Keratinocyte (primary cell): Measurements from ENCODE around the gene PDE5A.

DNA sequence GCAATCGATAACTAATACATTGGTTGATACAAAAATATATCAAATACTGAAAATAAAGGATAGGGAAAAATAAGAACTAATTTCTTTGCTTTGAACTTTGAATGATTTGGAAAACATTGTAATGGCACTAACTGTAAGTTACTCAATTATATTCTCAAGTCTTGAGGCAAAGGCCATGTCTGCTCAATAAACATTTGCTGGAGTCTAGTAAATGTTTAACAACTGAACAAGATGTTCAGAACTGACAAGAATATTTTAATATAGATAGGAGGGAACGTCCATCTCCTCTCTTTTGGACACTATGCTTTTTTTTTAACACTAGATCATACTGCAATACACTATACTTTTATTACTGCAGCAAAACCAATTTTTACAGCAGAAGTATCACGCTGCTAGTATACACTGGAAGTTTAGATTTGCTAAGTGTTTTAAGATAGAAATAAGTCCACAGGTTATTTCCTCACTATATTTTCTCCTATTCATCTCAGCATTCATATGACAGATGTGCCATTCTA, 76.2 kb downstream of the PRSS12 start:
CAGE:
- cytosol, long polyA minus RNA = no peak
- cytosol, long polyA plus RNA = no peak
- long polyA plus RNA = no peak
- nucleus, long polyA minus RNA = no peak
- nucleus, long polyA plus RNA = no peak

DNA sequence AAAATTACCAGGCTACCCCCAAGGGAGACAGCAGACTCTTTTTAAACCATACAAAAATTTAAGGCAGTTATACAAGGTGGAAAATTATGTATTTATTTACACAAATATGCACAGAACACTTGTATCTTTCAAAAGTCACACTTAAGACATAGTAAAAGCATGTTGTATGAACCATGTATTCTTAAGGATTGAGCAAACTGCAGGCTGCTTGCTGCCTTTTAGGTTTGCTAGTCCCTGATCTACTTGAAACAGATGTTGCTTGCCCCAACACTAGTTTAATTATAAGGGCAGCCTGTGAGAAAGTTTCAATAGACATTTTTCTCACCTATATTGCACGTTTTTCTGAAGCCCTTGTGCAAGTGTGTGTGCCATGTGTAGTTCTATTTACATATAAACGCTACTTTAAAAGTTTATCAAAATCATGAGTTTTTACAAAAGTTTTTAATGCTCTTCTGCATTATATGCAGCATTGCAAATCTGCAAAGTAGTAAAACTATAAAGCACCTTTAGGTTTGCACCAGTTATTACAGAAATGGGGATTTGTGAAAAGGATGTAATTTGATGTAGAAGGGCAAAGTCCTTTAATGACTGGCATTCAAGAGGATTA, 72.7 kb downstream of the PRSS12 start:
CAGE:
- cytosol, long polyA minus RNA = no peak
- cytosol, long polyA plus RNA = no peak
- long polyA plus RNA = no peak
- nucleus, long polyA minus RNA = no peak
- nucleus, long polyA plus RNA = no peak

GRCh38 chr4:118810652-118811271, 25.2 kb downstream of the SEC24D start:
CAGE:
- cytosol, long polyA minus RNA = no peak
- cytosol, long polyA plus RNA = no peak
- long polyA plus RNA = no peak
- nucleus, long polyA minus RNA = no peak
- nucleus, long polyA plus RNA = no peak

CAGE:
- cytosol, long polyA minus RNA = no peak
- cytosol, long polyA plus RNA = no peak
- long polyA plus RNA = no peak
- nucleus, long polyA minus RNA = no peak
- nucleus, long polyA plus RNA = no peak
Measured at GRCh38 chr4:118928719-118929394, 40.2 kb downstream of the SYNPO2 start.

DNA sequence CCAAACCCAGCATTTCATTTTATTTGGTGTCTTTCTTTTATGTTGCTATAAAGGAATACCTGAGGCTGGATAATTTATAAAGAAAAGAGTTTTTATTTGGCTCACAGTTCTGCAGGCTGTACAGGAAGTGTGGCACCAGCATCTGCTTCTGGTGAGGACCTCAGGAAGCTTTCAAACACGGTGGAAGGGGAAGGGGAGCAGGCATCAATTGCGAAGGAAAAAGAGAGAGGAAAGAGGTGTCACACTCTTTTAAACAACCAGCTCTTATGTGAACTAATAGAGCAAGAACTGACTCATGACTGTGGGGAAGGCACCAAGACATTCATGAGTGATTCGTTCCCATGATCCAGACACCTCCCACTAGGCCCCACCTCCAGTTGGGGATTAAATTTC, 59.8 kb downstream of the SYNPO2 start:
CAGE:
- cytosol, long polyA minus RNA = no peak
- cytosol, long polyA plus RNA = no peak
- long polyA plus RNA = no peak
- nucleus, long polyA minus RNA = no peak
- nucleus, long polyA plus RNA = no peak

DNA sequence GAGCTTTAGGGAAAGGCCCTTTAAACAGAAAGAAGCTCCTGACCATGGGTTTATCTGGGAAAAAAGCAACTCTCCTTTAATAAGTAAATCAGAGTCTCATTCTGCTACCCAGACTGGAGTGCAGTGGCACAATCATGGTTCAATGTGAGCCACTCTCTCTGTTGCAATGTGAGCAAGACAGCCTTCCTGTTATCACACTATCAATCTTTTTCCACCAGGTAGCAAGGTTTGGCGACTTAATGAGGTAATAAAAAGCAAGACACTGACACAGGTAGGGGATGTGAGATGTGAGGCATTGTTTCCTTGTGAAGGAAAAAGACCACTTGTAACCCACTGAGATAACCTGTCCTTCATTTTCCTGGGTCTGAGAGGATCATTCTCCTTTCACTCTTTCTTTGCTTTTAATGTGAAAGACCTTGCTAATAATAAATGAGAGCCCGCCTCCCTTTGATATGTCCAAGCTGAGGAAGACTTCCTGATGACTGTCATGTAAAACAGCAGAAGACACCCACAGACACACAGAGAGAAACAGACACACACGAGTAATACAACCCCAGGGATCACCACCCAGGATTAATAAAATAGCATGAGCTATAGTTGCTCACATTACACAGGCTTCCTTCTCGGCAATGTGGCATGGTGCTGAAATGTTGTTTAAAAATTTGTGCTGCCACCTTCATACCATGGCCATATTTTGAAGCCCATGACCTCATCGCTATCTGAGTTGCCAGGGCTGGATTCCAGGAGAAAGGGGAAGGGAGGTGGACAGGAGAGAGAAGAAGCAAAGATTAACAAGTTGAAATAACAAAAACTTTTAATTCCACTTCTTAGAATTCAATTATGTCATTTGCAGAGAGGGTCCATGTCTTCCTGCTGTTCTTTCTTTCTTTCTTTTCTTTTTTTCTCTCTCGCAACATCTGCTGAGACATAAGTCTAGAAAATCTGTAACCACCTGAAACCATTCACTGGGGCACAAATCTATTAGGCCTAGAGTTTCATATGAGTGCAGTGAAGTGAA, 111.6 kb downstream of the SYNPO2 start:
CAGE:
- cytosol, long polyA minus RNA = no peak
- cytosol, long polyA plus RNA = no peak
- long polyA plus RNA = no peak
- nucleus, long polyA minus RNA = no peak
- nucleus, long polyA plus RNA = no peak

DNA sequence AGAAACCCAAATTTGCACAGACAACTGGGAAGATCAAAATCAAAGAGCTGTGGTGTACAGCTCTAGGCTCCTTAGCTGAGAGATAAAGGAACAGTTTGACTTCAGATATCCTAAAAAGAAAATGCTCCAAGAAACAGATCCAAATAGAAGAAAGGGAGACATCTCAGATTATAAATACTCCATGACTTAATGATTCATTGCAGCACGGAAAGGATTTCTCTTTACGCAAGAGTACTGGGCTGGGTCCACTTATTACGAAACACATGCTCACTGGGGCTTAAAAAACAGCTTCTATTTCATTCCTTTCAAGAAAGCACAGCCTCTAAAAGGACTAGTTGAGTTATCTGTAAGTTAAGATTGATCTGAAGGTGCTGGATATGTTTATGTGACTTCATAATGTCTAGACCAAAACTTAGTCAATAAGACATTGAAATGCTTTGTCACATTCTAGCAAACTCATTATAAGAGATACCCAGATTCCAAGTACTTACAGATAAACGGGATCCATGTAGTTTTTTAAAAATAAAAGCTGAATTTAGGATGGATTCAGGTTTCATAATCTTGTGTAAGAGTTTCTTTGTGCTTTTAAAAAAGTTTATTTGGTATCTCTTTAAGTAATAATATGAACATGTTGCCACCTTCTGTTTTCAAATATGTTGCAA, 109.7 kb upstream of the MYOZ2 start:
CAGE:
- cytosol, long polyA minus RNA = no peak
- cytosol, long polyA plus RNA = no peak
- long polyA plus RNA = no peak
- nucleus, long polyA minus RNA = no peak
- nucleus, long polyA plus RNA = no peak

DNA sequence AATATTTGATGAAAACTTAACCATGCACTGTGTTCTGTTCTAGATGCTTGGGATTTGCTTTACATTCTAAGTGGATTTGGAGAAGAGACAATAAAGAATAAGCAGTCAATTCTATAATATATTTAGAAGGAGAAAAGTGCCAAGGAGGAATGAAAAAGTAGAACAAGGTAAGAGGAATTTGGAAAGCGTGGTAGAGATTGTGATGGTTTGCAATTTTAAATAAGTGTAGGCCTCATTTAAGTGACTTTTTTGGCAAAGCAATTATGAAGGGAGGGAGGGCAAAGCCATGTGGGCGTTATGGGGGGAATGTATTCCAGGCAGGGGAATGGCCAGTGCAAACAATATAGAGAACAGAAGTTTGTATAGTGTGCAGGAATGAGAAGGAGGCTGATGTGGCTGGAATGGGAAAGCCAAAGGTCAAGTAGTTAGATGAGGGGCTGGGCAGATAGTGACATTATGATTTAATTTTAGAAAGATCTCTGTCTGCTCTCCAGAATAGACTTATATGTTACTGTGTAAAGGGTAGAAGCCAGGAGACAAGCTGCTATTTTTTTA, 5.1 kb downstream of the USP53 start:
CAGE:
- cytosol, long polyA minus RNA = no peak
- cytosol, long polyA plus RNA = no peak
- long polyA plus RNA = no peak
- nucleus, long polyA minus RNA = no peak
- nucleus, long polyA plus RNA = no peak

GRCh38 chr4:119628271-119629494, at the start of gene PDE5A:
Gene PDE5A (minus strand): TSS chr4:119628804.
CAGE:
- cytosol, long polyA minus RNA = start-site peak on the minus strand at chr4:119628767-119628861, 20 reads
- cytosol, long polyA plus RNA = no peak
- long polyA plus RNA = start-site peak on the minus strand at chr4:119628701-119628804, 31 and 54 reads in 2 replicates
- nucleus, long polyA minus RNA = no peak
- nucleus, long polyA plus RNA = no peak

DNA sequence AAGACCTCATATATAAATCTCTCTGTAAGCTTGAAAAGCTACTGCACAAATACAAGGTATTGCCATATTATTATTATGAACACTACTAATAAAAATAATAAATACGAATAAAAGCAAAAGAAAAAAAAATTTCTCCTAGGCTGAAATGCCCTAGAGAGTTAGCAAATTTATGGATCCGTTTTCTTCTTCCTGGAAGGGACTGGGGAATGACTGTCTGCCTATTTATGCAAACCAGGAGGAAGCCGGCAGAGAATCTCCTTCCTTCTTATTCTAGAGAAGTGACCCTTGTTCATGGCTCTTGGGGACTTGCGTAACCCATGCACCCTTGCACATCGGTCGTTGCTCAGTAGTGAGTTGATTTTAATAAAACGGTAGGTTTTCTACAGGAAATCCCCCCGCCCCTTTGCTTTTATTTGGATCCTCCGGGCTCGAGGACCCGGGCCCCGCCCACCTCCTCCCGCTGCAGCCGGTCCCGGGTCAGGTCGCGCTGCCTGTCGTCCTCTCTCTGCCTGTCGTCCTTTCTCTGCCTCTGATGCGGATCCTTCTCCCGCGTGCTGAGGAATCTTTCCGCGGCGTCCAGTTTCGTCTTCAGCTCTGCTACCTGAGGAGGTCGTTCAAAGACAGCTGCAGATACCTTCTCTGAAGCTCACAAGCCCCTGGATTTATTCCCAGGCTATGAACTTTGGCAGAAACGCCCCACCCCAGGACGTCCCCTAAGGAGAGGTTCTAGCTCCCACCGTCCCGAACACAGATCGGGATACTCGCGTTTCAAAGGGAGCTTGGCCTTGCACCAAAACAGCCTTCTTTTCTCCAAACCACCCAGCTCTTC, 7.3 kb downstream of the TNIP3 start:
CAGE:
- cytosol, long polyA minus RNA = no peak
- cytosol, long polyA plus RNA = no peak
- long polyA plus RNA = no peak
- nucleus, long polyA minus RNA = no peak
- nucleus, long polyA plus RNA = no peak

GRCh38 chr4:121194472-121194702, 30.3 kb upstream of the TNIP3 start:
CAGE:
- cytosol, long polyA minus RNA = no peak
- cytosol, long polyA plus RNA = no peak
- long polyA plus RNA = no peak
- nucleus, long polyA minus RNA = no peak
- nucleus, long polyA plus RNA = no peak

DNA sequence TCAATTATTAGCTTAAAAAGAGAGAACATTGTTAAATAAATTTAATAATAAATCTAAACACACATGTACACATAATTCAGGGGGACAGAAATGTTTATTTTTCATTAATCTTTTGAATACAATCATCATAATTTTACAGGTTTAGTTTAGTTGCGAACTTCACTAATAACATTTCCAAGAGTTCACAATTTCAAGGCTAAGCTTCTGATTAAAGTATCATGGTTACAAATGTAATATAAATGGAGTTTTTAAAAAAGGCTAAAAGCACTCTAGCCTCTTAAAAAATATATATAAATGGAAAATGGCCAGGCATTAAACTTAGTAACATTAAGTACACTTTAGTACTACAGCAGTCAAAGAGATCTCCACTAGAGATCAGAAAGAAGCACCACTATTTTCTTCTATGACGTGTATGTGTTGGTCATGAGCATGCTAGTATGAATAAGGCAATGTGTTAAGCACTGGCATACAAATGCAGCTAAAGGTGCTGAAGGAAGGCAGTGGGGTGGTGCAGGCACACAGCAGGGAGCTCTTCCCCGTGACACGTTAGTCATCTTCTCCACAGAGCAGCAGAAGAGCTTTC, 28.8 kb downstream of the ANXA5 start:
CAGE:
- cytosol, long polyA minus RNA = start-site peak on the minus strand centred at position 170 of the sequence, 75 bp wide, 55 reads
- cytosol, long polyA plus RNA = start-site peak on the plus strand centred at position 308 of the sequence, 325 bp wide, 20 and 23 reads in 2 replicates
- long polyA plus RNA = no peak
- nucleus, long polyA minus RNA = no peak
- nucleus, long polyA plus RNA = no peak

DNA sequence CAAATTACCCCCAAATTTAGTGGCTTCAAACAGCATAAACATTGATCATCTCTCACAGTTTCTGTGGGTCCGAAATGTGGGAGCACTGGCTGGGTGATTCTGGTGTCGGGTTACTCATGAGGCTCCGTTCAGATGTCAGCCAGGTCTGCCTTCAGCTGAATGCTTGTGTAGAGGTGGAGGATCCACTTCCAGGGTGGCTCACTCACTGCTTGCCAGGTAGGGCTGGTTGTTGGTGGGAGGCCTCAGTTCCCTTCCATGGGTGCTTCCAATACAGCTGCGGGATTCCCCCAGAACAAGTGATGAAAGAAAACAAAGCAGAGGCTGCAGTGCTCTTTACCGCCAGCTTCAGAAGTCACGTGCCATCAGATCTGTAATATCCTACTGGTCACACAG, 1.0 kb upstream of the SMIM43 start:
CAGE:
- cytosol, long polyA minus RNA = no peak
- cytosol, long polyA plus RNA = no peak
- long polyA plus RNA = no peak
- nucleus, long polyA minus RNA = no peak
- nucleus, long polyA plus RNA = no peak

DNA sequence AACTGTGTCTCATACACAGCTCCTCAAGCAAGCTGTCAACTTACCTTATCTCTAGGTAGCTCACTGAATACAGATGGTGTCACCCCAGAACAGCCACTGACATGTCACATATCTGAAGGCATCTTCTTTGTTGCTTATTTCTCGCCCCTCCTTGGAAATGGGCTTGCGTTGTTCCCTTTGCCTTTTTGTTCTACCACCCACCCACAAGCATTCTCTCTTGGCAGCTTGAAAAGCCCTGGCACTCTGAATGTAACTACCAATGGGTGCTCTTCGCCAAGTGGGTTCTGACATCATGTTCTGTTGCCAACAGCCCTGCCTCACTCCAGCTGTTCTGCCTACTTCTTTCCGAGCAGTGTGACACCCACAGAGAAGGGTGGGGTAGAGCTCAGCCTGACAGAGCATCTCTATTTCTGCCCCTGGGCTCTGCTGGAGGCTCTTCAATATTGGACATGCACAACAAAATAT, 15.8 kb upstream of the EXOSC9 start:
CAGE:
- cytosol, long polyA minus RNA = no peak
- cytosol, long polyA plus RNA = no peak
- long polyA plus RNA = no peak
- nucleus, long polyA minus RNA = no peak
- nucleus, long polyA plus RNA = no peak

DNA sequence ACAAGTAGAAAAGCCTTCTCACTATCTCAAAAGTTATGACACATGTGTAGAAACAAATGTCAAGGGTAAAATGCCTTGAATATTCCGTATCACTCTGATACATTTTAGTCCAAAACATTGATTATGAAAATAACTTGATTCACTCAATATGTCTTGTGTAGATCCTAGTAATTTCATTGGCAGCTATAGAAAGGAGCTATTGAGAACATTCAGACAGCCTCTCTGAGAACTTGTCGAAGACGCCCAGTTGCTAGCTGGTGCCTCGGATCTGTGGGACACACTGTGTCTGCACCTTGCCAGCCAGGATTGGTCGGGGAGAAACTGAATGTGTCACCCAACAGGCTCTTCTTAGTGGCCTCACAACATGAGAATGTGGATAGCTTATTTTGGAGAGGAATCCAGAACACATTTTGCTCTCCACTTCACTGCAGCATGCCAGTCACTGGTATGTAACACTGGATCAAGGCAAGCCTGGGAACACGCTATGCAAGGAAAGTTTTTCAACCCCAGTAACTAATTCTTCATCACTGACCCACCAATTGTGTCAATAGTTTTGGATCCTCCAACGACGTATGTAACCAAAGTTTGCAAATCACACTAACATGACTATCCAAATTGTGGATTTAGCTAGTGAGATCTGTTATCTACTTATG, 89.4 kb upstream of the TRPC3 start:
CAGE:
- cytosol, long polyA minus RNA = no peak
- cytosol, long polyA plus RNA = no peak
- long polyA plus RNA = no peak
- nucleus, long polyA minus RNA = no peak
- nucleus, long polyA plus RNA = no peak

CAGE:
- cytosol, long polyA minus RNA = no peak
- cytosol, long polyA plus RNA = no peak
- long polyA plus RNA = no peak
- nucleus, long polyA minus RNA = no peak
- nucleus, long polyA plus RNA = no peak
Measured at GRCh38 chr4:122307915-122308382, 70.9 kb upstream of the ADAD1 start.

CAGE:
- cytosol, long polyA minus RNA = no peak
- cytosol, long polyA plus RNA = no peak
- long polyA plus RNA = no peak
- nucleus, long polyA minus RNA = no peak
- nucleus, long polyA plus RNA = no peak
Measured at GRCh38 chr4:122347345-122347991, 31.3 kb upstream of the ADAD1 start.

DNA sequence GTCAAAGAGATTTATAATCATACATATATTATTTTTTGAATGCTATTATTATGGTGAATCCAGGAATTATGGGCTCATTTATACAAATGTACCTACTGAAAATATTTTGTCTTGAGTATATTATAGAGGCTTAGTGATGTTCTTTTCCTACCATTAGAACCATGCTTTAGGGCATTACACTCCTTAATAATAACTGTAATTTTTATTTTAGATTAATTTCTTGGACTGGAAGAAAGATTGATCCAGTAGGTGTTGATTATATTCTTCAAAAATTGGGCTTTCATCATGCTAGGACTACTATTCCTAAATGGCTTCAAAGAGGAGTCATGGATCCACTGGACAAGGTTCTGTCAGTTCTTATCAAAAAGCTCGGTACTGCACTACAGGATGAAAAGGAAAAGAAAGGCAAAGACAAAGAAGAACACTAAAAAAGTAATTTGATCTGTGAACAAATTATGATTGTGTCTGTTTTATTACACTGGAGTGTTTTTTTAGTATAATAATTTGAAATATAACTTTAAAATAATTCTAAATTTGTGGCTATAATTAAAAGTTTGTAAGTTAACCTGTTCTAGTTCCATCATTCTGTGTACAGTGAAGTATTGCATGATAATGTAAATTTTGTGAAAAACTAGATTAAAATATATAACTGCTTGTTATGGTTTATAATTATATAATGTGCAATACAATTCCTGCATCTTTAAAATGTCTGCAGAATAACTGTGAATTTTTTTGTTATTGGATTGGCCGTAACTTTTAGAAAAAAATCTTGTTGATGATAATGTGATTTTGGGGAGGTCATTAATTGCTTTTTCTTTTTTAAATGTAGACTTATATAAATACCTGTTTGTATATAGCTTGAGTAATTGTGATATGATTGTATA, 16.7 kb upstream of the ADAD1 start:
CAGE:
- cytosol, long polyA minus RNA = no peak
- cytosol, long polyA plus RNA = no peak
- long polyA plus RNA = no peak
- nucleus, long polyA minus RNA = no peak
- nucleus, long polyA plus RNA = no peak

DNA sequence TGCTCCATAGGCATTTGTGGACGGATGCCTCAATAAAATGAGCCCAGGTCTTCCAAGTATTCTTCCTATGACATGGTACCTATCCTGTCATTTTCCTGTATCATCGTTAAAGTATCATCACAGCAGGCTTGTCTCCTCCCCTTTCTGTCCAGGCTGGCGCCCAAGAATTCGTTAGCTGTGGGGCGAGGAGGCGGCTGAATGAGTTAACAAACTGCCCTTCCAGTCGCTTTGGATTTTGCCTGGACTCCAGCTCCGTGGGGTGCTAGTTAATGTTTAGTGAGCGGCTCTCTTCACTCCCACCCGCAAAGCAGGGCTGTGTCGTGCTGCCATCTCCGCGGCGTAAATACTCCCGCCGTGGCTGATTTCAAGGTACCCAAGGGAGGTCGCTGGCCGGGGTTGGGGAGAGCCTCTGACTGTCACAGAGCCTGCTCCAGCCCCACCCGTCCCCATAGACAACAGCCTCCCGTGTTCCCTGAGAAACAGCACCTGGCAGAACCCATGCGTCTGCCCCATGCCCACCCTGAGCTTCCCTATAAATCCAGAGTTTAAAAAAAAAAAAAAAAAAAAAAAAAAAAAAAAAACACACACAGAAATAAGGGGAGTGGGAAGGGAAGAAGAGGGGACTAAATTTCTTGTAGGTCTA, 44.8 kb upstream of the SPRY1 start:
CAGE:
- cytosol, long polyA minus RNA = no peak
- cytosol, long polyA plus RNA = no peak
- long polyA plus RNA = no peak
- nucleus, long polyA minus RNA = no peak
- nucleus, long polyA plus RNA = no peak

CAGE:
- cytosol, long polyA minus RNA = no peak
- cytosol, long polyA plus RNA = no peak
- long polyA plus RNA = no peak
- nucleus, long polyA minus RNA = no peak
- nucleus, long polyA plus RNA = no peak
Measured at GRCh38 chr4:123359647-123360281, 36.8 kb upstream of the SPRY1 start.